Mammary microvascular endothelial cell (primary cell): ENCODE measurements around the gene FAM98B.

- RAMPAGE, long total RNA = no peak
Measured at GRCh38 chr15:31554093-31554707, 227.6 kb downstream of the KLF13 start.

GRCh38 chr15:32030804-32031292 lies 533 bp downstream of the CHRNA7 start:
- RAMPAGE, long total RNA = no peak

DNA sequence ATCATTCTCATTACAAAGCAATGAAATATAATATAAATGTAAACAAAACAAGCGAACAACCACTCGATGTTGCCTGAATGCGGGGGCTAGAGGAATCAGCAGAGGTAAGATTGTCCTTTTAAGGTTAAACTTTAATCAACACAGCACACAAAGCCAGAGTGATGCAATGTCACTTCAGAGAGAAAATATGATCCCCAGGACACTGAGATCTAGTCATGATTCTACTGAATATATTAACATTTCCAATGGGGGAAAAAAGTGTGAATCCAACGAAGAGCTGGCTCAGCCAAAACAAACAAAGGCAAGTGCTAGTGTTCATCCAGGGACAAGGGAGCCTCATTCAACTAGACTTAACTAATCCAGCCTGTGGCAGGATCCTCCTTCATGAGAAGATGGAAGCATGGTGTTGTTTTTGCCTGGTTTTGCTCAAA lies 35.7 kb downstream of the SCG5 start:
- RAMPAGE, long total RNA = no peak

DNA sequence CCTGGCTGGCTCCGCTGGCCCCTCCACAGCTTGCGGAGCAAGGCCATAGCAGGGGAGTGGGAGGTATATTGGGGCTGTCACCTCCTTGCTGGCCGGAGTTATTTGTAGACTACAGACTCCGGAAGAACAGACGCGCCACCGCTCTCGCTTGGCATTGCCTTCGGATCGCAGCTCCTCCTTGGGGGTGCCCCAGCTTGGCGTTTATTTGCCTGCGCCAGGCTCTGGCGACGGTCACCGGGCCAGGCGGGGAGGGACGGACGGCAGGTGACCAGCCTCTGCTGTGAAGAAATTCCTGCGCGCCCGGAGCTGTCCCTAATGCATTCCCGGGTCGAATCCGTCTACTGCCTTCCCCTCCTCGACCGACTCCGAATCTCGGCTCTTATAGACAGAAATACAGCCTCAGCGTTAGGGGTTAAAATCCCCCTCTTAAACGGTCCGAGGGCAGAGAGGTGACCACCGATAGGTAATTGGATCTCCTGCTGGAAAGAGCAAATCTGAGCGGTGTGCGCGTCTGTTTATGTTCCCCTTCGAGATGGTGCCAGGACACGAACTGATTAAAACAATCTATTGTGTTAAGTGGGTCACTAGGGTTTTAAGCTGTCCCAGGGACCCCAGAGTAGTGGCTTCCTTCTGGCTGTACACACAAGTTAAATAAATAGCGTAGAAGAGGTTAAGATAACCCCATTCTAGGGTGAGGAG lies 1.5 kb downstream of the GREM1 start:
- RAMPAGE, long total RNA = no peak

DNA sequence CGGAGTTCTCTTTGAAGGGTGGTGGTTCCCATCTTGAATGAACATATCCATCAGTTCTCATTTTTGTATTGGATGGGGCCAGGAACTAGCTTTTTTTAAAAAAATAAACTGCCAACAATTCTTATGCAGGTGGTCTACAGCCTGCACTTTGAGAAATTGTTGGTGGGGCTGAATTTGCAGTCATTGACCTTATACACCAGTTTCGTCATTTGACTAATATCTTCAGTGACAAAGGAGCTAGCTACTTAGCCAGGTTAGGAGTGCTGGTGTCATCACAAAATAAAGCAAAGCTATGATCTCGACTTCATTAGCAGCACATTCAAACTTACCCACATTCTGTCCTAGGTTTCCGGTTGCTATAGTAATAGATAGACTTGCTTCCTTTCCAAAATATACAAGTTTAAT lies 180.2 kb downstream of the RYR3 start:
- RAMPAGE, long total RNA = no peak

- RAMPAGE, long total RNA = no peak
Measured at GRCh38 chr15:33857391-33858340, 110.6 kb upstream of the CHRM5 start.

DNA sequence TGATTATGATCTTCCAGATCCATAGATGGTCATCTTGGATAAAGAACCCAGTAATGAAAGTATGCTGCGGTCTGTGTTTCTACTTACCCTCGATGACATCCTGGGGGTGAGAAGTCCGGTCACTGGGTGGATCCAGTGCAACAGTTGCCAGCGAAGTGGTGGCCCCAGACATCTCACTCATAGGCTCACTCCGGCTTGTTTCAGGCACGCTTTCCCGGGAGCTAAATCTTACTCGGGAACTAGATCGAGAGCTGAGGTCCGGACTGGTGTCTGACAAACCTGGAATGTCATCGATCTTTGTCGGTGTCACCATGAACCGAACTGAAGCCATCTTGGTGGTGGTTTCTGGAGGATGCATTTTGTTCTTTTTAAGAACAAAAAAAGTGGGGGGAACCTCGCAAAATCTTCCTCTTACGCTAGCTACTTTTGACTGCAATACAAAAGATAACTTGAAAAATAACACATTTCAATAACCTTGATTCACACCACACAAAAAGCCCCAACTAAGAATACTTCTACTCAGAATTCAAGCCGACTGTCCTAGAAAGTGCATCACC lies 1.2 kb downstream of the SLC12A6 start:
- RAMPAGE, long total RNA = no peak

GRCh38 chr15:34495199-34495723 lies 57.7 kb upstream of the GOLGA8A start:
- RAMPAGE, long total RNA = no peak

DNA sequence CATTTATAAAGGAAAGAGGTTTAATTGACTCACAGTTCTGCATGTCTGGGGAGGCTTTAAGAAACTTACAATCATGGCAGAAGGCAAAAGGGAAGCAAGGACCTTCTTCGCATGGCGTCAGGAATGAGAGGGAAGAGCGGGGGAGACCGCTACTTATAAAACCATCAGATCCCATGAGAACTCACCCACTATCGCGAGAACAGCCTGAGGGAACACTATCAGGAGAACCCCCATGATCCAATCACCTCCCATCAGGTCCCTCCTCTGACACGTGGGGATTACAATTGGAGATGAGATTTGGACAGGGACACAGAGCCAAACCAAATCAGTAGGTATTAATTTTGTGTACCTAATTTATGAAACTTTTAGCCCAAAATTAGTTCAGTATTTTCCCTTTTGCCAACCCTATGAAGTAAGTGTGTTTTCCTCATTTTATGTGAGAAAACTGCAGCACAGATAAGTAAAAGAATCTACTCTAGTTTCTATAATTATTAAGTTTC lies 4.9 kb upstream of the GOLGA8B start:
- RAMPAGE, long total RNA = no peak

DNA sequence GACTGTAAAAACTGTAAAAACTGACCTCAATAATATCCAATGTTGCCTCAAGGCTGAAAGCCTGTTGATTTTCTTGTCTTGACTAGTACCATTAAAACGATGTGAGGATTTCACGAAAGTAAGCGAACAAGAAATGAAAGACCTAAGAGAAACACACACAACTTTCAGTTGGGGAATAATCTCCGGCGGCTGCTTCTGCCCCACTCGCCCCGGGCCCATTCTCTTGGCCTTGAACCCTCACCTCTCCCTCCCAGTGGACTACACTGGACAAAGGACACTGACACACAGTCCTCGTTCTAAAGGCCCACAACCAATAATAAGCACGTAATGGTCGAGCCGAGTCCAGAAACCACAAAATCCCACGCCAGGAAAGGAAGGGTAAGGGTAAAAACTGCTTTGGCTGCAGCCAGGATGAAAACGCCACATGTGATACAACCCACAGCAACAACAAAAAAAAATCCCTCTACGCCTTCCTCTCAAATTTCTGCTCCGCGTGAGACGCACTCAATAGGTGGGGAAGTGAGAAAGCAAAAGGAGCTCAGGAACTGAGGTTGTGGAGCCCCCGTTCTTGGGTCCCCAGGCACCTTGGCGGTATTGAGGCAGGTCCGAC lies 450 bp downstream of the ZNF770 start:
- RAMPAGE, long total RNA = no peak

DNA sequence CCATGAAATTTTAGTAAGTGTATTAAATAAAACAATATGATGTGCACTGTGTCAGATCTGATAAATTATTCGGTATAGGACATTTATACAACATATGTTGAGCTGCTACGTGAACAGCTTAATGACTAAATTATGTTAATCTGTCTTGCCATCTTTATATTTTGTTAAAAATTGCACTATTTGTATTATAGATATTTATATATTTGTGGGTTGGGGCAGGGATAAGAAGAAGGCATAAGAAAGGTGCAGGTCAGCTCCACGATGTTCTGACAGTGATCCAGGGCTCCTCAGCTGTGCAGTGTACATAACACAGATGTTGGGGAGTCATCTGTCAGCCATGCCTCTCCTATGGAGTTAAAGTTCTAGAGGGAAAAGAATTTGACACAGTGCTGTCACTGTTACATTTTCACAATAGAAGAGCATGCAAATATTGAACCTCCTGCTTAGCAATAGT lies 20.1 kb downstream of the CDIN1 start:
- RAMPAGE, long total RNA = no peak

GRCh38 chr15:36791775-36792168 lies 212.3 kb downstream of the CDIN1 start:
- RAMPAGE, long total RNA = no peak

GRCh38 chr15:37217422-37218076 lies 117.2 kb upstream of the MEIS2 start:
- RAMPAGE, long total RNA = no peak

- RAMPAGE, long total RNA = no peak
Measured at GRCh38 chr15:38065710-38066020, 131.2 kb downstream of the TMCO5A start.

- RAMPAGE, long total RNA = start-site peak on the plus strand at chr15:38454131-38454179, 369 and 223 reads in 2 replicates
Measured at GRCh38 chr15:38453593-38454725, at the start of gene FAM98B. TSS of gene FAM98B (plus strand) at chr15:38454127.

DNA sequence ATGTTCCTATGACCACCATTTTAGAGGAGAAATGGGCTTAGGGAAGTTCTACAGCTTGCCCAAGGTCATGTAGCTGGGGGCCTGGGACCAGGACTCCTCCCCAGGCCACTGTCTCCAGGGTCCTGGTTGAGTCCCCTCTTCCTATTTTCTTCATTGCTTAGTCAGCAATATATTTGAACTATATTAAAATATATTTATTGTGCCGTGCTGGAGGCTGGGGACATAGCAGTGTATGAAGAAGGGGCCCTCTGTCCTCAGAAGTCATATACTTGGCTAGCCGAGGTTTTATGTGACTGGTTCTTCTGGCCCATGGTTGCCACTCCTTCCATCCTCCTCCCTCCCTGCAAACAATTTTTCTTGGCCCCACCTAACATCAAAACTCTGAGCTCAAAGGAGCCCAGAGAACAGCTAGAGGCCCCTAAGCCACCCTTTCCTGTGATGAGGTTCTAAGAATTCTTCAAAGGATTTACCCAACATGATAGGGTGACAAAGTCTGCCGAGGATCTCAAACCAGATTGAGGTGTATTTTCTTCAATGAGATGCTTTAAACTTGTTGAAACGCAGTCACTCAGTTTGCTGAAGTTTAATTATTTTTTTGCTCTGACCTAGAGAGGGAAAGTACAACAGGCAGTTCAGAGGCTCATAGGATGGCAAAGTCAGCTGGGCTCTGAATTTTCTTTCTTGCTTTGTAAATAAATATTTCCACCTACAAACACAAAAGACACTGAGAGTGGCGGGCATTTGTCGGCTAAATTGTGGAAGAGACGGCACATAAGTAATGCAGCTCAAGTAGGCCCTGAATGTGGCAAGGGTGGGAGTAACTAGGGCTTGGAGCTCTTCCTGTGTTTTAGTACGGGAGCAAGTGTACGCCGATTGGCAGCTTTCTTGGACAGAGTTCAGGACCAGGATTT lies 121.4 kb upstream of the RASGRP1 start:
- RAMPAGE, long total RNA = no peak

DNA sequence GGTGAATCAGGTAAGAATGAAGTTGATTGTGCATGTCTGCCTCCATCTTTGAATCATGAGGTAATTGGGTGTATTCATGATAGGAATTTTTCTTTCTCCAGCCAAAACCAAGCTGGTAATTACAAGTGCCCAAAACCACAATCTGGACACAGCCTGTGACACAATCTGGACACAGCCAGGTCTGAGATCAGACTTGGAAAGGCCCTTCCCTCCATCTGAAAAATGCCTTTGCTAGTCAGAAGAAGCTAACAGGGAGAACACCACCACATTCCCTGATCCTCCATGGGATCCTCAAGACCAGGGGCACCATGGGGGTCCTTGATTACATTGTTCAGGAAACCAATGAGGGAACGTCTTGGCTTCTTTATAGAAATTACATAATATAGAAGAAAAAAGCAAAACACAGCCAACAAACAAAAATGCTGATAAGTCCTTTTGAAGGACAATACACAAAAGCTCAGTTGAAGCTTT lies 338.4 kb upstream of the THBS1 start:
- RAMPAGE, long total RNA = no peak

DNA sequence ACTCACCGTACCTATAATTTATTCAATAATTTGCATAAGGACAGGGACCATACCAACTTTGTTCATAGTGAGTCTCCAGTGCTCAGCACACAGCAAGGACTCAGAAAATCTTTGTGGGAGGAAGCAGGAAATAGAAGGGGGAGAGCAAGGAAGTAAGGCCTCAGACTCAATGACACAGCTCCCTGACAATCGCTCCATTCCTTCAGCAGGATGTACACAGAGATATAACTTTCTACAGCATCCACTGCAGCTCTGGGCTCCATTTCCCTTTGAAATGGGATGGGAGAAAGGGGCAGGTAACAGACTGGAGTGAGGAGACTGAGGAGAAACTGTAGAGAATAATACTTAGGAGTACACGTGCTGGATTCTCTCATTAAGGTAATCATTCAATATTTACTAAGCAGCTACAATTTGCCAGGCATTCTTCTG lies 330.4 kb upstream of the THBS1 start:
- RAMPAGE, long total RNA = start-site peak on the plus strand centred at position 199 of the sequence, 37 bp wide, 27 and 57 reads in 2 replicates

DNA sequence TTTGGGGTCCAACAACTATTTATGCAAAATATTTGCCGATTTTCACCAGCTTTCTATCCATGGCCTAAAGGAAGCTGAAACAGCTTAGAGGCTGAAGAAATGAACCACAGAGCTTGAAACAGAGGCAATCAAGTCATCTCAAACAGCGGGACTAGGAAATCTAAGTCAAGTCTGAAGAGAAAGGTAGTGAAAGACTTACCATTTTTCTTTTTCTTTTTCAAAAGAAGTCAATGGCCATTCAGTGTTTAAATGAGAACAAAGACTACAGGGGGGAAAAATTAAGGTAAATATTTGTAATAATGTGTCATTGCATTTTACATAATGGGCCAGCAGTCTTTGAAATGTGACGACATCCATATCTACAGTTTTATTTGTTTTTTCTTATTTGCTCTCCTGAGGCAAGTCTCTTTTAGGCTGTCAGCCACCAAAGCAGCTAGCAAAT lies 307.2 kb upstream of the THBS1 start:
- RAMPAGE, long total RNA = no peak

GRCh38 chr15:39592062-39592389 lies 11.1 kb downstream of the THBS1 start:
- RAMPAGE, long total RNA = no peak